ENCODE measurements around a stretch of chrX.

- RAMPAGE, long total RNA: no peak
- RRBS: no CpG with 5 or more reads among the region's 5 CpGs
PRO-cap:
- standard: no peak
- CoPRO, capped RNA only, 2 experiments: no peak in any of the 2 experiments
- CoPRO, capped and uncapped RNA, 2 experiments: no peak in any of the 2 experiments
- CoPRO, uncapped RNA only, 2 experiments: no peak in any of the 2 experiments
CAGE:
- cytosol, long polyA plus RNA: no peak
- long polyA plus RNA: no peak
- nucleolus, long total RNA: no peak
- nucleus, long polyA plus RNA: no peak
Measured at GRCh38 chrX:2904786-2905586, 24.2 kb downstream of the ARSD start.

DNA sequence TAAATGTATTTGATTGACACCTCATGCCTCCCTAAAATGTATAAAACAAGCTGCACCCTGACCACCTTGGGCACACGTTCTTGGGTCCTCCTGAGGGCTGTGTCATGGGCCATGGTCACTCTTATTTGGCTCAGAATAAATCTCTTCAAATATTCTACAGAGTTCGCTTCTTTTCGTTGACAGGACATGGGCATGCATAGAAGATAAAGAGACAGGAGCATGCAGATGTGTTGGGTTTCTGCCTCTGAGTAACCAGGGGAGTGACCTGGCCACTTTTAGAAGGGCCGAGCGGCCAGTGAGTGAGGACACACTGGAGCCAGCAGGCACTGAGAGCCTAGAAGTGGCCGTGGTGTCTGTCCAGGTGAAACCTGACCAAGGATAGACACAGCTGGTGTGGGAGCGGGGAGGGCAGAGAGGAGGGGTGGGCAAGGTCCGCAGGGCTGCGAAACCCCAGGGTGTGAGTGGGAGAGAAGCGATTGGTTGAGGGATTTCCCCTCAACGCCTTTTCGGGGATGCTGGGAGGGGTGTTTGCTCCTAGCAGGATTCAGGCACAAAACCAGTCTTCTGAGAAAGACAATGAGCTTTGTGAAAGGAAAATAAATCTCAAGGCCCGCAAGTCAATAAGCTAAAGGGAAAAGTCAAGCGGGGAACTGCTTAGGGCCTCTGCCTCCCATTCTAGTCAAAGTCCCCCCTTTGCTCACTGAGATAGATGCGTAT, 1.9 kb downstream of the ARSL start:
- RAMPAGE, long total RNA: no peak
- RRBS: no CpG with 5 or more reads among the region's 15 CpGs
PRO-cap:
- standard: no peak
- CoPRO, capped RNA only, 2 experiments: no peak in any of the 2 experiments
- CoPRO, capped and uncapped RNA, 2 experiments: no peak in any of the 2 experiments
- CoPRO, uncapped RNA only, 2 experiments: no peak in any of the 2 experiments
CAGE:
- cytosol, long polyA plus RNA: no peak
- long polyA plus RNA: no peak
- nucleolus, long total RNA: no peak
- nucleus, long polyA plus RNA: no peak

DNA sequence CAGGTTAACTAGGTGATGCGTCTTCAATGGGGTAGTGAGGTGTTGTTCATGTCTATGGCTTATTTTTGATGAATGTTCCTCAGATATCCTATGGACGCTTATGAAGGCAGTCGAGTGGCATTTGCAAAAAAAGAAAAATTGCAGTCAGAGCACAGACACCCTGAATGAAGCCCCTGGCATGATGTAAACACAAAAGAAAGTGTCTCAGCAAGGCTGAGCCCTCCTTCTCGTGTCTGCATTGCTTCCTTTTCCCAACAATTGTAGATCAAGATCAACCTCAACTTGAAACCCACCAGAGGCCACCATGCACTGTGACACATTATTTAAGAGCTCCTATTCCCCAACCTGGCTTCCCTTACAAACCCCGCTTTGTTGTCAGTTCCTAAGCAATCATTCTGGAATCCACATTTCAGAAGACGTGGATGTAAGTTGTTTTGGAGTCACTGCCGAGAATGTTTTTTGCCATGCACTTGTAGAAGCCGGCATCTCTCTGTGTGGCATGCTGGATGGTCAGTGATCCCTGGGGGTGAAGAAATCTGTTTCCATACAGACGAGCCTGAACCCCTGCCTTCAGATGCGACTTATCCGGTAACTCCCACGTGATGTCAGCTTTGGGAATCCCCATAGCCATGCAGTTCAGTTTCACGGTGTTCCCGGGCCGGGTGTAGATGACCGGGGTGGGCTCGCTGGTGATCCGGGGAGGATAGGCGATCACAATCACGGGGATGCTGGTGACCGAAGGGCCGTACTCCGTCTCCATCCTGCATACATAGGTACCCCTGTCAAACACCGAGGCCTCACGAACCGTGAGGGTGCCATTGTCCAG, 36.9 kb downstream of the MXRA5 start:
- RAMPAGE, long total RNA: no peak
- RRBS: no CpG with 5 or more reads among the region's 26 CpGs
PRO-cap:
- standard: no peak
- CoPRO, capped RNA only, 2 experiments: no peak in any of the 2 experiments
- CoPRO, capped and uncapped RNA, 2 experiments: no peak in any of the 2 experiments
- CoPRO, uncapped RNA only, 2 experiments: no peak in any of the 2 experiments
CAGE:
- cytosol, long polyA plus RNA: no peak
- long polyA plus RNA: no peak
- nucleolus, long total RNA: no peak
- nucleus, long polyA plus RNA: no peak

- RAMPAGE, long total RNA: no peak
- RRBS: no CpG with 5 or more reads among the region's 12 CpGs
PRO-cap:
- standard: no peak
- CoPRO, capped RNA only, 2 experiments: no peak in any of the 2 experiments
- CoPRO, capped and uncapped RNA, 2 experiments: no peak in any of the 2 experiments
- CoPRO, uncapped RNA only, 2 experiments: no peak in any of the 2 experiments
CAGE:
- cytosol, long polyA plus RNA: no peak
- long polyA plus RNA: no peak
- nucleolus, long total RNA: no peak
- nucleus, long polyA plus RNA: no peak
Measured at GRCh38 chrX:3321751-3322542, 24.5 kb downstream of the MXRA5 start.

GRCh38 chrX:3817325-3818130, 104.1 kb upstream of the PRKX start:
- RAMPAGE, long total RNA: no peak
- RRBS: no CpG with 5 or more reads among the region's 8 CpGs
PRO-cap:
- standard: no peak
- CoPRO, capped RNA only, 2 experiments: no peak in any of the 2 experiments
- CoPRO, capped and uncapped RNA, 2 experiments: no peak in any of the 2 experiments
- CoPRO, uncapped RNA only, 2 experiments: no peak in any of the 2 experiments
CAGE:
- cytosol, long polyA plus RNA: no peak
- long polyA plus RNA: no peak
- nucleolus, long total RNA: no peak
- nucleus, long polyA plus RNA: no peak

DNA sequence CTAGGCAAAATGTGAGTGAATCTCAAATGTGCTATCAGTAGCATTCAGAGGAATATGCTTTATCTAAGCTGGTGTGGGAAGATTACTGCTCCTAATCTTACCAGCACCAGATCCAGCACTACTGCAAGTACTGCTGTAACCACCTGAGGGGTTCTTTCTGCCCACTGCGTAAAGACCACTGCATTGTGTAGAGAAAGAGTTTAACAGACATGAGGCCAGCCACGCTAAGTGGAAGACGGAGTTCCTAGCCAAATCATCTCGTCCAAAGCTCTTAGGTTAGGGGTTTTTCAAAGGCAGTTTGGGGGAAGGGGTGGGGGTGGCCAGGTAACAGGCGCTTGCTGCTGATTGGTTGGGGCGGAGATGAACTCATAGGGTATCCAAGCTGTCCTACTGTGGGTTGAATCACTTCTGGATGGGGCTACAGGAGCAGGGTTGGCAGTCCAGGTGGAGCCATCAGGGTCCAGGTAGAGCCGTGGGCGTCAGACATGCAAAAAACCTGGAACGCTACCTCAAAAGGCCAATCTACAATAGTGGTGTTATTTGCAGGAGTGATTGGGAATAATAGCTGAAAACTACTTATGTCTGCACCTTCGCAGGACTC, 579.8 kb downstream of the NLGN4X start:
- RAMPAGE, long total RNA: no peak
- RRBS: no CpG with 5 or more reads among the region's 10 CpGs
PRO-cap:
- standard: no peak
- CoPRO, capped RNA only, 2 experiments: no peak in any of the 2 experiments
- CoPRO, capped and uncapped RNA, 2 experiments: no peak in any of the 2 experiments
- CoPRO, uncapped RNA only, 2 experiments: no peak in any of the 2 experiments
CAGE:
- cytosol, long polyA plus RNA: no peak
- long polyA plus RNA: no peak
- nucleolus, long total RNA: no peak
- nucleus, long polyA plus RNA: no peak

- RAMPAGE, long total RNA: no peak
- RRBS: 4% methylated on average over 8 of the region's 77 CpGs
PRO-cap:
- standard: no peak
- CoPRO, capped RNA only, 2 experiments: no peak in any of the 2 experiments
- CoPRO, capped and uncapped RNA, 2 experiments: no peak in any of the 2 experiments
- CoPRO, uncapped RNA only, 2 experiments: no peak in any of the 2 experiments
CAGE:
- cytosol, long polyA plus RNA: no peak
- long polyA plus RNA: no peak
- nucleolus, long total RNA: no peak
- nucleus, long polyA plus RNA: no peak
Measured at GRCh38 chrX:6226592-6227643, 1.7 kb downstream of the NLGN4X start.

DNA sequence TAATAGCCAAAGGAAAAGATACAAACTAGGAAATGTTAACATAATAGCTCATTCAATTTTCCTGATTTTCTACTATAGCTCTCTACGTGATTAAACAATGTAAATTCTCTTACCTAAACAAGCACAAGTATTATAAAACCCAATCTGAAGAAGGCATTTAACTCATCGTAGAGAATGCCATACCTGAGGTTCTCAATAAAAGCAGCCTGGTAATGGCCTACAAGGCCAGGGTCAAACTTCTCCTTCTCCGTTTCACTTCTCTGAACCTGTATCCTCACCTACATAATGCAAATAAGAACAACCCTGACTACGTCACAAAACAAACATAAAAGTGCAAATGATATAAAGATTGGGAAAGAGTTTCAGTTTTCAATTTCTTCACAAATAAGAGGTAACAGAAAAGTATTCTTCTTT, 55.6 kb upstream of the STS start:
- RAMPAGE, long total RNA: no peak
- RRBS: no CpG with 5 or more reads among the region's 4 CpGs
PRO-cap:
- standard: no peak
- CoPRO, capped RNA only, 2 experiments: no peak in any of the 2 experiments
- CoPRO, capped and uncapped RNA, 2 experiments: no peak in any of the 2 experiments
- CoPRO, uncapped RNA only, 2 experiments: no peak in any of the 2 experiments
CAGE:
- cytosol, long polyA plus RNA: no peak
- long polyA plus RNA: no peak
- nucleolus, long total RNA: no peak
- nucleus, long polyA plus RNA: no peak

GRCh38 chrX:7108919-7109833, 38.3 kb upstream of the STS start:
- RAMPAGE, long total RNA: no peak
- RRBS: no CpG with 5 or more reads among the region's 14 CpGs
PRO-cap:
- standard: no peak
- CoPRO, capped RNA only, 2 experiments: no peak in any of the 2 experiments
- CoPRO, capped and uncapped RNA, 2 experiments: no peak in any of the 2 experiments
- CoPRO, uncapped RNA only, 2 experiments: no peak in any of the 2 experiments
CAGE:
- cytosol, long polyA plus RNA: no peak
- long polyA plus RNA: no peak
- nucleolus, long total RNA: no peak
- nucleus, long polyA plus RNA: no peak

DNA sequence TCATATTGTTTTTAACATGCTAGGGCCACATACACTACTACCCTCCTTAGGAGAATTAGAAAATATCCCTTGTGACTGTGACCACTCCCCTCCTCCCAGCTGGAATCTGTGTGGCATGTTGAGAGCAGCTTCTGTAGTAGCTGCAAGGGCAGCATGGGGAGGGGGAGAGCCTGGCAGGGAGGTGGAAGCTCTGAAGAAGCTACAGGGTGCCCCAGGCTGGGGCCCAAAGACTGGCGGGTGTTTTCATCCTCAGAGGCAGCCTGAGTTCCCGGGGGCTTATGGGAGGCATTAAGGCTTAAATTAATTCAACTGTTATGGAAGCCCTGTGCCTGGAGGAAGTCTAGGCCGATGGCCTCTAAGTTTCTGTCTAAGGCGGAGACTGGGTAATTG, 37.6 kb upstream of the STS start:
- RAMPAGE, long total RNA: no peak
- RRBS: no CpG with 5 or more reads among the region's 4 CpGs
PRO-cap:
- standard: no peak
- CoPRO, capped RNA only, 2 experiments: no peak in any of the 2 experiments
- CoPRO, capped and uncapped RNA, 2 experiments: no peak in any of the 2 experiments
- CoPRO, uncapped RNA only, 2 experiments: no peak in any of the 2 experiments
CAGE:
- cytosol, long polyA plus RNA: no peak
- long polyA plus RNA: no peak
- nucleolus, long total RNA: no peak
- nucleus, long polyA plus RNA: no peak

GRCh38 chrX:7110699-7111314, 36.7 kb upstream of the STS start:
- RAMPAGE, long total RNA: no peak
- RRBS: no CpG with 5 or more reads among the region's 6 CpGs
PRO-cap:
- standard: no peak
- CoPRO, capped RNA only, 2 experiments: no peak in any of the 2 experiments
- CoPRO, capped and uncapped RNA, 2 experiments: no peak in any of the 2 experiments
- CoPRO, uncapped RNA only, 2 experiments: no peak in any of the 2 experiments
CAGE:
- cytosol, long polyA plus RNA: no peak
- long polyA plus RNA: no peak
- nucleolus, long total RNA: no peak
- nucleus, long polyA plus RNA: no peak

DNA sequence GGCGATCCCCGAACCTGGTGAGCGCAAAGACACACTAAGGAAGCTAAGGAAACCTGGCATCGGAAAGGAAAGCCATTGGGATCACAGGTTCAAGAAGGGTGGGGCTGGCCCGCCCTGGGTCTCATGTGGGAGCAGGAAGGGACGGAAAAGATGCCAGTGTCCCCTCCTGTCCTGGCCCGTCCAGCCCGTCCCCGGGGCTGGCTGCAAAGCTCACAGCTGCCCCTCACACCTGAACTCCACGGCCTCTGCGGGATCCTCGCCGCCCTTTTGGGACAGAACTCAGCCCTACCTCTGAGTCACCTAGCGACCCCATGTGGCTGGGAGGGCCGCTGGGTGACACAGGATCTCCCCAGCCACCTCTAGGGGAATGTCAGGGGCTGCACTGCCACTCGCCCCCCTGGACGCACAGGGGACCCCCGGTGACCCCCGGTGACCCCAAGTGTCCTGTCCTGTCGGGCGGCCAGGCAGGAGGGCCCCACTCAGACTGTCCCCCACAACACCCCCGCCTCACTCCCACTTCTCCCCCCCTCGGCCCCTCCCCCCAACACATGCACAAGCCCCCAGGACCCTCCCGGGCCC, 776 bp downstream of the FAM9B start:
- RAMPAGE, long total RNA: start-site peak on the minus strand centred at position 277 of the sequence, 33 bp wide, 41 and 21 reads in 2 replicates
- RRBS: no CpG with 5 or more reads among the region's 24 CpGs
PRO-cap:
- standard: bidirectional peak, plus-strand start at position 312 of the sequence, minus-strand start at position 281 of the sequence
- CoPRO, capped RNA only, 2 experiments: no peak in any of the 2 experiments
- CoPRO, capped and uncapped RNA, 2 experiments: no peak in any of the 2 experiments
- CoPRO, uncapped RNA only, 2 experiments: no peak in any of the 2 experiments
CAGE:
- cytosol, long polyA plus RNA: no peak
- long polyA plus RNA: start-site peak on the minus strand centred at position 275 of the sequence, 56 bp wide, 16 and 14 reads in 2 replicates
- nucleolus, long total RNA: no peak
- nucleus, long polyA plus RNA: no peak

DNA sequence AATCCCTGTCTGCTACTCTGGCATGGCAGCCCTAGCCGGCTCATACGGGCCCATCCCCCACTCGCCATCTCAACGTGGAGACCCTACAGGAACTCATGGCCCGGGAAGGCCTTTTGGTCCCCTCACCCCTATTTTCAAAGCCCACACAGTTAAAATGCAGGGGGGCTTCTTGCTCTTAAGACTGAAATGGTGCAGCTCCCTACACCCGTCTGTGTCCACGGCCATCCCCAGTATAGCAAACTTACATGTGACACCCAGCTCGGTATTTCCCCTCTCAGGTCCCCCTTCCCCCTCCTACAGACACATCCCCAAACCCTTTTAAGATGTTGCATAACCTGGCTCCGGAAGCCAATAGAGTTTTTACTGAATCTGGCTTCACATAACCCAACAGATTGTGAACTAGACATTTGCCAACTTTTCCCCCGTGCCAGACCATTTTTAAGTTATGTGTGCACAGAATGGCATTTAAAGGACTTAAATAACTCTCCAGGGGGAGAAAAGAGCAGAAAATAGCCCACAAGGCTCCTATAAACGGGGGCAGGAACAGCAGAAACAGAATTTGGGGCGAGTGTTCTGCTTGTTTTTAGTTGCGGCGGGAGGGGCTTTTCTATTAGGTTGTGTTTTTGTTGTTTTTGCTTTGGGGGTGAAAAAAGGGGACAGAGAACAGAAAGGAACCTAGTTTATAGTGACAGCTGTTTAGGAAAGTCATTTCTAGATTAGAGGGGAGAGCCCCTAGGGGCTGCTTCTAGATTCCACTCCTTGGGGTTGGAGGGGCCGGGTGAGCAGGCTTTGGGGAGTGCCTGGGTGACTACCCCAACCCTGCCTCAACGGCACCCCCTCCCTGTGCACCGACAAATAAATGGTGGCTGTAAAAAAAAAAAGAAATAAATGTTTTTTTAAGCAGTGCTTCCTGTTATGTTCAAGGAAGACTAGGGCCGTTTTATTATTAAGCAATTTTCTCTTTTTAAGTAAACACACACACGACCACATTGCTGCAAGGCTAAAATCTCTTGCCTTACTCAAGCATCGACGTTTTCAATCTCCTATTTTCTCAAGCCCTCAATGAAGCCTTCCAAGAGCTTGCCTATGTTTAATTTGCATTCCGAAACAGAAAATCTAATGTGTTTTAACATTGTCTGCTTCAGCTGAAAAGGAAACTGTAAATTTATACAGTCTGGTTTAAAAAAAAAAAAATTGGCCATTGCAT, 123.6 kb upstream of the TBL1X start:
- RAMPAGE, long total RNA: no peak
- RRBS: 85% methylated on average over 5 of the region's 22 CpGs
PRO-cap:
- standard: no peak
- CoPRO, capped RNA only, 2 experiments: no peak in any of the 2 experiments
- CoPRO, capped and uncapped RNA, 2 experiments: no peak in any of the 2 experiments
- CoPRO, uncapped RNA only, 2 experiments: no peak in any of the 2 experiments
CAGE:
- cytosol, long polyA plus RNA: no peak
- long polyA plus RNA: no peak
- nucleolus, long total RNA: no peak
- nucleus, long polyA plus RNA: no peak

DNA sequence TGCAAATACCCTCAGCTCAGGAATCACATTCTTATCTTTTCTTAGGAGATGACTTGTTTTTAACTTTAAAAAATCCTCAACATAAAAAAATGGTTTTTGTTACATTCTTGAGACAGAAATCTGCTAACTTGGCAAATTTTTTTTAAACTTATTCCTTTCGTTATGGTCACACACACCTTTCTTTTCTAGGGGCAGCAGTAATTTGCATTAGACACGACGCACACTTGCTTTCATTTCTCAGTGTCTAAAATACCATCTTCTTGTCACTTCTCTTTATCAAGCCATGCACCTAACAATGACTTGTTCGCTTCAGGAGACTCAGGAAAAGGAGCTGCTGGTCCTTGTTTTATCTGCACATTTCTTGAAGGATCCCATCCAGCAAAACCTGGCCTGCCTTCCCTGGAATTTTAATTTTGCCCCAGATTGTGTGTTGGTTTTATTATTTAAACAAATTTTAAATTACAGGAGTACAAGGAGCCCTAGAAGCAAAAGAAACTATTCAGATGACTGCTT, 112.6 kb upstream of the TBL1X start:
- RAMPAGE, long total RNA: no peak
- RRBS: no CpG with 5 or more reads among the region's 4 CpGs
PRO-cap:
- standard: bidirectional peak, plus-strand start outside the sequence, minus-strand start at position 320 of the sequence
- CoPRO, capped RNA only, 2 experiments: no peak in any of the 2 experiments
- CoPRO, capped and uncapped RNA, 2 experiments: no peak in any of the 2 experiments
- CoPRO, uncapped RNA only, 2 experiments: no peak in any of the 2 experiments
CAGE:
- cytosol, long polyA plus RNA: no peak
- long polyA plus RNA: no peak
- nucleolus, long total RNA: no peak
- nucleus, long polyA plus RNA: no peak

DNA sequence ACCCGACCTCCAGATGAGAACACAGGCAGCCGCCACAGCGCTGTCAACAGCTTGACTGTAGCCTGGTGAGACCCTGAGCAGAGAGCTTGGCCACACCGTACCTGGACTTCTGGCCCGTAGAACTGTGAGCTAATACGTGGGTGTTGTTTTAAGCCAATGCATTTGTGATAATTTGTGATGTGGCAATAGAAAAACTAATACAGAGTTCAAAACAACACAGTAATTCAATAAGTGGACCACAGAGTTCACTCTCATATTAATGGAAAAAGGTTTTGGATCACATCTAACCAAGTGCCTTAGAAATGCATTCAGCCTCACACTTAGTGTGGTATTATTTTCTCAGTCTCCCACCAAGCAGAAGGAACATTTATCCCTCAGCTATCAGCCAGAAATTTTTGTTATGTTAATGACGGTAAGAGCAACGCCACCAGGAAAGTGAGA, 96.5 kb upstream of the TBL1X start:
- RAMPAGE, long total RNA: no peak
- RRBS: no CpG with 5 or more reads among the region's 8 CpGs
PRO-cap:
- standard: no peak
- CoPRO, capped RNA only, 2 experiments: no peak in any of the 2 experiments
- CoPRO, capped and uncapped RNA, 2 experiments: no peak in any of the 2 experiments
- CoPRO, uncapped RNA only, 2 experiments: no peak in any of the 2 experiments
CAGE:
- cytosol, long polyA plus RNA: no peak
- long polyA plus RNA: no peak
- nucleolus, long total RNA: no peak
- nucleus, long polyA plus RNA: no peak

- RAMPAGE, long total RNA: no peak
- RRBS: no CpG with 5 or more reads among the region's 33 CpGs
PRO-cap:
- standard: no peak
- CoPRO, capped RNA only, 2 experiments: no peak in any of the 2 experiments
- CoPRO, capped and uncapped RNA, 2 experiments: no peak in any of the 2 experiments
- CoPRO, uncapped RNA only, 2 experiments: peak in 1 of 2 experiments; most common plus-strand start chrX:9718585 (in 1)
CAGE:
- cytosol, long polyA plus RNA: no peak
- long polyA plus RNA: no peak
- nucleolus, long total RNA: no peak
- nucleus, long polyA plus RNA: no peak
Measured at GRCh38 chrX:9718164-9719398, 47.1 kb downstream of the GPR143 start.

DNA sequence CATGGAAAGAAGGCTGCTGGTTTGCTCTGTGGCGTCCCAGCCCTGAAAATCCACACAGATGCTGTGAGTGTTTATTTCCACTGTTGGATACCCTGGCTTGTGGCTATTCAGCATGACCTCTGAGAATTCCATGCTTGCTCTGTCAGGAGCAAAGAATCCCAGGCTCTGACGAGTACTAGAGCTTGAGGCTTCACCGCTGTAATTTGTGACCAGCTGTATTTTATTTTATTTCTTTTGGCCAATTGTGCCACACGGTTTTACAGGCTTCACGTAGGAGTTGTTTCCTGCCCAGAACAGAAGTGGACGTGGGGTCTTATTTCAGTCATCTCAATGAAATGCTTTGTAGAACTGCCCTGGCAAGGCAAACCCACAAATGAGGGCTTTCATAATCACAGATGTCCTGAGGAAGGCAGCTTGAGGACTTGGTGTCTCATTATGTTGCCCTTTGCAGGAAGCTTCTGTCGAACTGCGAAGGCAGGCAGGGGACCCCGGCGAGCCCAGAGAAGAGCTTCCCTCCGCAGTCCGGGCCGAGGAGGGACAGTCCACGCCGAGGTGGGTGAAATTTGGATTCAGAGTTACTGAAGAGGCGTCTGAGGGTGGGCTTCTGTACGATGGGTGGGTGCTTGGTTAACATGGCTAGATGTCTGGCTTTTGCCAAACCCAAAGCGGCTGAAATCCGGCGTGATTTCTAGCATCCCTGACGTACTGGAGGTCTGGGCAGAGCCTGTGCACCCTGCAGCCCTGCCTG, 69.2 kb upstream of the CLDN34 start:
- RAMPAGE, long total RNA: no peak
- RRBS: no CpG with 5 or more reads among the region's 21 CpGs
PRO-cap:
- standard: no peak
- CoPRO, capped RNA only, 2 experiments: no peak in any of the 2 experiments
- CoPRO, capped and uncapped RNA, 2 experiments: no peak in any of the 2 experiments
- CoPRO, uncapped RNA only, 2 experiments: no peak in any of the 2 experiments
CAGE:
- cytosol, long polyA plus RNA: no peak
- long polyA plus RNA: no peak
- nucleolus, long total RNA: no peak
- nucleus, long polyA plus RNA: no peak